Cardiac atrium fibroblast (primary cell): ENCODE measurements around a stretch of chr1.

DNA sequence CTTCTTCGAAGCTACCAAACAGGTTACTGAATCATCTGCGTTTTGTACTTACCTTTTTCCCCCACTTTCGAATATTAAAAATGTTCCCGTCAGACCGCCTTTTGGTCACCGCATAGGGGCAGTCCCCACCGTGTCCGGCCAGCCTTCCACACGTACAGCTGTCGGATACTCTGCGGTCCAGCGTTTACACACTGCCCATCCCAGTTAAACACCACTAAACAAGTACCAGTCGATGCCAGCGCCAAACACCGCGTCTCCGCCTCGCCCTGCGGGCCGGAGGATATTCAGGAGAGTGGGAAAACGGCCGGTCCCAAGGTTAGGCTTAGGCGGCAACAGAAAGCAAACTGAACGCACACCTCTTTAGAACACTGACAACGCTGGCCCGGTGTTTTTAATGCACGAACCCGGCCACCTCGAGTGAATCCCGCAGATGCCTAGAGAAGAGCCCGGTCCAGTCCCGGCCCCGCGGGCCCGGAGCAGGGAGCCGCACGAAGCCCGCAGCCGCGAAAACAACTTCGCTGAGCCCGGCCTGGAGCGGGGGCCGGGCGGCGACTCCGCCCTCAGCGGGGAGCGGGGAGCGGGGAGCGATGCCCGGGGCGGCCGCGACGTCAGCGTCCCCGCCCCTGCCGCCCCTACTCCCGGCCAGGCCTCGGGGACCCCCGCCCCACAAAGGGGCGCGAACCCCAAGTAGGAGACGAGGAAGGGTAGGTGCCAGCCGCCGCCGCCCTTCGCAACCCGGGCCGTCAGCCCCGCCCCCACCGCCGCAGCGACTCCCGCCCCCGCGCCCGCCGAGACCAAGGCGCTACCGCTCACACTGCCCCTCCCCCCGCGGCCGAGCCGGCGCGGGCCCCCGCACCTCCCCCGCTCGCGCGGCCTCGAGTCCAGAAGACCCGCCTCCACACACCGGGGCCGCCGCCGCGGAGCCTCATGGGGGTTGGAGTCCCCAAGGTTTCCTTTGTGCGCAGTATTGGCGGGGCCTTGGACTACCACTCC lies 595 bp upstream of the PHF13 start:
- RAMPAGE, long total RNA, result no peak

- RAMPAGE, long total RNA, result no peak
These were observed 1.3 kb downstream of the PHF13 start for GRCh38 chr1:6614583-6615423.

- RAMPAGE, long total RNA, result no peak
These were observed 15.2 kb downstream of the DNAJC11 start for GRCh38 chr1:6686303-6686869.

DNA sequence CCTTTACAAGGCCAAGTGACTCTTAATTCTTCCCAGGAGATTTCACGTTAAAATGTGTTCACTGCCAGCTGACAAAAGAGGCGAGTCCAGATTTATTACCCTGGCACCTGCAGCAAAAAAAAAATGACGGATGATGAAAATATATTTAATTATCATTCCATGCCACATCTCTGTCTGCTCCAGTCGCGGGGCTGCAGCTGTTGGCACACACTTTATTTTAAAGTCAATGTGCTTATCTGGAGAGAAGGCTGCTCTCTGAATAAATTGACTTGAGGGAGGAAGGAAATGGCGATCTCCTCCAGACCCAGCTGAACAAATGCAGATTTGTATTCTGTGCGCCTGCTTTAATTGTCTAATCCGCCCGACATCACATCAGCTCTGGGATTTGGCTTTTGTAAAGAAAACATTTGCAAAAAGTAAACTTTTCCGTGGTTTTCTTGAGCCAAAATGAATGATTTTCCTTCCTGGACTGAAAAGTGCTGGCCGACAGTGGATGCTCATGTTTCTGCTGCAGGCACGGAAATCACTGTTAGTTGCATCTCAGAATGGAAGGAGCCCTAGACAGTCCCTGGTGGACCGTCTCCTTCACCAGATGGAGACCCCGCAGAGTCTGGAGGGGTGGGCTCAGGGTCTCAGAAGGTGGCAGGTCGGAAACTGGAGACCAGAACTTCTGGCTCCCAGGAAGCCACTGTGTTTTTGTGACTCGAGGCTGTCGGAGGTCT lies 150.2 kb downstream of the CAMTA1 start:
- RAMPAGE, long total RNA, result no peak

DNA sequence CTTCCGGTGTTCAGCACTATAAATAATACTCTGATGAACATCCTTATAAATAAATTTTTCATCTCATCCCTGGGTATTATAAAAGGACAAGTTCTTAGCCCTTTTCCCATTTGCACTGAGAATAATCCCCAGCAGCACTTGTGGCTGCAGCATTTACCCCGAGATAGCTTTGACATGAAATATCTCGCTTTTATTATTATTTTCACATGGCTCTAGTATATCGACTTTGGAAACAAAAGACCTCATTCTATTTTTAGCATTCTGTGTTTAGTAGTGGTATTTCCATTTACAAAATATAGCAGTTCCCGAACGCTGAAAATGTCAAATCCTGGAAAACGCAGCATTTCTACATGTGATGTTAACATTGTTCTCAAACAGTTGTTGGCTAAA lies 227.8 kb upstream of the VAMP3 start:
- RAMPAGE, long total RNA, result no peak

DNA sequence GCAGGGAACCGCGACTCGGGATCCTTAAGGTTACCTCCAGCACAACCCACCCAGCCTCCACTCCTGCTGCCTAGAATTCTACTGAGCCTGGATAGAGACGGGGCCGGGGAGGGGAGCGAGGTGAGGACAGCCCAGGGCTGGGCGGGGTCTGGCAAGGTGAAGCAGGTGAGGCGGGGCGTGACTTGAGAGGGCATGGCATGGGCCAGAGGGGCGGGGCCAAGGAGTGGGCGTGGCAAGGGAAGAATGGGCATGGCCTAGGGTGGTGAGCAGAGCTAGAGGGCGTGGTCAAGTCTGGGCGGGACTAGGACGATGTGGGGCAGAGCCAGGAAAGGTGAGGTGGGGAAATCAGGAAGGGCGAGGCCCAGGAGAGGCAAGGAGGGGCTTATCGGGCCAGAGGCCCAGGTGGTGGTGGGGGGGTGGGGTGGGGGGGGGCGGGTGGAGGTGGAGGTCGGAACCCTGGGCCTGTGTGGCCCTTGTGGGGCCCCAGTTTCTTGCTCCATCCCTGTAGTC lies 32.7 kb upstream of the UTS2 start:
- RAMPAGE, long total RNA, result no peak

DNA sequence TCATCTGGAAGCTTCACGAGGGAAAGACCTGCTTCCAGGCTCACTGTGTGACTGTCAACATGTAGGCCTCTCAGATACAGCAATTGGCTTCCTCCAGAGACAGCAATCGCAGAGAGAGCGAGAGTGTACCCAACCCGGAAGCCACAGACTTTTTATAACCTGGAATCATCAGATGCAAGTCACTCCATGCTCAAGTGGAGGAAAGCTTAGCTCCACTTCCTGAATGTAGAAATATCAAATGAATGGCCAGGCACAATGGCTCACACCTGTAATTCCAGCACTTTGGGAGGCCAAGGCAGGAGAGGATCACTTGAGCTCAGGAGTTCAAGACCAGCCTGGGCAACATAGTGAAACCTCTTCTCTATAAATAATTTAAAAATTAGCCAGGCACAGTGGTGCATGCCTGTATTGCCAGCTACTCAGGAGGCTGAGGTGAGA lies 40.7 kb downstream of the TNFRSF9 start:
- RAMPAGE, long total RNA, result no peak

- RAMPAGE, long total RNA, result no peak
These were observed 13.8 kb downstream of the PARK7 start for GRCh38 chr1:7975386-7975641.

GRCh38 chr1:8009683-8010005 lies 16.5 kb downstream of the ERRFI1 start:
- RAMPAGE, long total RNA, result no peak

DNA sequence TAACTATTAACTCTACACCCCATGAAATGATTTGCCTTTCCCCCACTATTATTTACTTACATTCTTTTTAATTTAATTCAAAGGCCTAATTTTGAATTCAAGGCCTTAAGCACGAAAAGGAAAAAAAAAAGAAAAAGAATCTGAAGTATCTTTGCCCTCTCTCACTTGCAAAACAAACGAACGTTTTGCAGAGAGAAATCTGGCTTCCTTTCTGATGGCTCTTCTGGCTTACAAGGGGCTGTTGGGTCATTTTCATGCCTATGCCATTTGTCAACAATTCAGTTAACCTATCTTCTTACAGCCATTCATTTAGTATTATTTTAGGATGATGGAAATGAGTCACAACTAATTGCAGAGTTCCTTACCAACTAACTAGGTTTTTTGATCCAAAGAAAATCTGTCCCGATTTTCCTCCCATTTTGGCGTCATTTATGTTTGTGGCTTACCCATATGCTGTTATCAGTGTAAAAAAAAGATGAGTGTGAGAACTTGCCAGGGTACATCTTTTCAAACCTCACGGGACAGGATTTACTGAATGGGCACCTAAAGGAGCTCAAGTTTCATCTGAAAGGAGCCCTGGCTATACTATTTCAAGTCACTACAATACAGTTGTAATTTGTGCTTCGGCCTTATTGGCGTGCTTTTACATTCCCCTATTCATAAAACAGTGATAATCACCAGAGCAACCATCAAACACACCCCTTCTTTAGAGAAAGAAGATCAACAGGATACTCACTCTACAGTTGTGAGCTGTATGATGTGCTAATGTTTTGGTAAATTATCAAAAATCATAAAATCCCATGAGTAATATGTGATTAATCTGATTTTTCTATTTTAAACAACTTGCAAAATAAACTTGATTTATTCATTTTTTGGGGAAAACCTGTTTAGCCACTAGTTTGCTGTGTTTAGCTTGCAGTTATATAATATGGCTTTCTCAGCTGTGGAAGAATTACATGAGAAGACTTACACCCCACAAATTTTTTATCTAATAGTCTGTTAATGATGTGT lies 2.0 kb upstream of the ERRFI1 start:
- RAMPAGE, long total RNA, result no peak

GRCh38 chr1:8076937-8077748 lies 51.0 kb upstream of the ERRFI1 start:
- RAMPAGE, long total RNA, result no peak

GRCh38 chr1:8093261-8094146 lies 67.4 kb upstream of the ERRFI1 start:
- RAMPAGE, long total RNA, result no peak

DNA sequence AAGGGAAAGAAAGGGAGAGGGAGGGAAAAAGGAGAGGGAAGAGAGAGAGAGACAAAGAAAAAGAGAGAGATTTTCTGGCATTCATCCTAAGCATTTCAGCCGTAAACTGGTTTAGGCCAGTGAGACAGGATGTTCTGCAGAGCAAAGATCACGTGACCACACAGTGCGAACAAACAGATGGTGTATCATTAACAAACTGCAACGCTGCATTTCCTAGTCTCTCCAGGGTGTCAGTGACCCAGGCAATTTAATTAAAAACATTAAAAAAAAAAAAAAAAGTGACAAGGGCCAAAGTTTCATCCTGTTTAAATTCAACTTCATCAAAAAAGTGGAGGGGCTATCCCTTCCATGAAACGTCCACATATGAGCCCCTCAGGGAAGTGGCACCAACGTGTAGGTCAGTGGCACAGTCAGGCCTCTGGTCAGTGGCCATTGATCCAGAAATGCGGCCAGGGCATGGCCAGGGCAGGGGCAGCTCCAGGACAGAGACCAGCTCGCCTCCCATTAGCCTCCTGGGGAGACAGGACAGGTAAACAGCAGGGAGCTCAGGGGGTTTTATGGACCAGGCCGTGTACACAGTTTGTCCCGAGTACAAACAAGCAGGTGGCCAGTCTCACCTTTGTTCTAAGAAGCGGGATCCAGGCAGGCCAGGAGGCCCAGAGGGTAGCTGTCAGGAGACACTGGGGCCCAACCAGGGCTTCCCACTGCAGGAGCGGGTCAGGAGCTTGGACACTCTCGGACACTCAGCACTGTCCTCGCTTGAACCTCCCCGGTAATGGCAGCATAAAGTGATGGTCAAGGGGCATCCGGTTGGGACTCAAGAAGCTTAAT lies 143.9 kb upstream of the ERRFI1 start:
- RAMPAGE, long total RNA, result no peak

DNA sequence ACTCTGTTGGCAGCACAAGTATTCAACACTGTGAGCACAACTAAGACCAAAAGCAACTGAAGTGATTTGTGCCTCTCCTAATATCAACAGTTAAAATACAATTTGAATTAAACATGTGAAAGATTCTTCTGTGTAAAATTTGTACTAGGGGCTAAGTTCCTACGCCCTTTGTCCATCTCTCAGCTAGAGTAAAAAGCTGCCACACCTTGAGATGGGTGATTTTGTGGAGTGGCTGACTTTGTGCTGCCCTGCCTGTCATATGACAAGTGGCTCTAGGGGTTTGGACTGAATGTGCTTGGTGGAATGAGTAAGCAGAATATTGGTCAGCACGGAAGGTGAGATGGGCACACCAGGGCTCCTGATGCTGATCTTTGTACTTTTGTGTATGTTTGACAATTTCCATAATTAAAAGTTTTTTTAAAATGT lies 133.7 kb upstream of the SLC45A1 start:
- RAMPAGE, long total RNA, result no peak

GRCh38 chr1:8216672-8217939 lies 100.8 kb upstream of the SLC45A1 start:
- RAMPAGE, long total RNA, result no peak

DNA sequence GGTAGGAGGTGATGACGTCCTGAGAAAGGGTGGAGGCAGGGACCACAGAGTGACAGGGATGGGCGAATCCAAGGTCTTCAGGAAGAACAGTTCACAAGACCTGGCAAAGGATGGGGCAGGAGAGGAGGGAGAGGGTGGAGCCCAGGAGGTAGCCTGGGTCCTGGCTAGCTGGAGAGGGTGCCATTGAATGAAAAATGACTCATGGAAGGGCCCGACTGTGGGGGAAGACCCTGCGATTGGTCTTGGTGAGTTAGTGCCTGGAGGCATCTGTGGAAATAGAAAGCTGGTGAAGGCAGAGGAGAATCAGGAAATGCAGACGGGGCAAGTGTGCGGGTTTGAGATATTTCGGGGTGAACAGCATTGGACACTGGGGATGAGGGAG lies 60.3 kb upstream of the SLC45A1 start:
- RAMPAGE, long total RNA, result no peak

- RAMPAGE, long total RNA, result no peak
These were observed 34.8 kb upstream of the SLC45A1 start for GRCh38 chr1:8283032-8283591.

DNA sequence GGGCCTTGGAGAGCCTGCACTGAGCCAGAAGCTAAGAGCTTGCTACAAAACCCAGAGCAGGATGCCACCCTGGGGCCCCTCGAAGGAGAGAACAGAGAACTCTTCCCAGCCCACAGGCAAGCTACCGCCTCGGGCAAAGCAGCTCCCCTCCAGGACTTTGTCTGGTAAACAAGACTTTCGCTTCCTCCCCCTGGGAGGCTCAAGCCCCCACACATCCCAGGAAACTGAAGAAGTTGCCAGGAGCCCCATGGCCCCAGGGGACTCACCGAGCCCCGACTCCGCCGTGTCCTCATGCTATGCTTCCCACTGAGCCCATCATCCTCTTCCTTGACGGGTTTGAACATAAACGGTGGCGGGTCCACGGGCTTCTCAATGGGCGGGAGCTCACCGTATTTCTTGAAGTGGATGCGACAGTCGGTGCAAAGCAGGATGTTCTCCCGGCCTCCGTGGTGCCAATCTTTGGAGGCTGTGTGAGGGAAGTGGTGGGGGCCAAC lies 45.9 kb downstream of the SLC45A1 start:
- RAMPAGE, long total RNA, result no peak

GRCh38 chr1:8409059-8409556 lies 91.2 kb downstream of the SLC45A1 start:
- RAMPAGE, long total RNA, result no peak

- RAMPAGE, long total RNA, result no peak
These were observed 103.8 kb downstream of the SLC45A1 start for GRCh38 chr1:8421651-8422164.